ENCODE measurements around a stretch of chr2.

DNA sequence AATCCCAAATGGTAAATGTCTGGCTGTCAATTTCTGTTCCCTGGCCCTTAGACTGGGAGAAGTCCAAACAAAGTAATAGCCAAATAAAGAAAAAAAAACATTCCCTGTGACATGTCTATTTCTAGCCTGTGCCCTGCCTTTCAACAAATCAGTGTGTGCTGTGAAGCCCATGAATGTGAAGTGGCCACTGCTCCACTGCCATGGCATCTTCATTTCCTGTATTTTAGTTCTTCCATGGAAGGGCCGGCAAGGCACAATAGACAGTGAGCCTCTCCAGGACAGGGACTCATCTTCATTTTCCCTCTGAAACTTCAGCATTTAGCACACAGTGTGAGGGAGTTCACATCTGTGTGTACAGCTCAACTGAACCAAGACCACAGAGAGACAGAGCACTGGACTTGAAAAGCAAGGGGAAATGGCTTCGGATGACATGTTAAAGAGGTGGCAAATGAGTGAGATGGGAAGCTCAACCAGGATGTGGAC, 140.0 kb downstream of the ANTXR1 start:
- PRO-cap: no peak
- RAMPAGE, long total RNA: no peak

DNA sequence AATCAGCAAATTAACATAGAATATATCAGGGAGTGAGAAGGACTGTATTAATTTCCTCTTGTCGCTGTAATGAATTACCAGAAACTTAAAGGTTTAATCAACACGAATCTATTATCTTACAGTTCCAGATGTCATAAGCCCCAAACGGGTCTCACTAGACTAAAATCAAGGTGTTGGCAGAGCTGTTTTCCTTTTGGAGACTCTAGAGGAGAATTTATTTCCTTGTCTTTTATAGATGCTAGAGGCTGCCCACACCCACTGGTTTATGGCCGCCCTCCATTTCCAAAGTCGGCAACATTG, 179.1 kb downstream of the ANTXR1 start:
- PRO-cap: no peak
- RAMPAGE, long total RNA: no peak

DNA sequence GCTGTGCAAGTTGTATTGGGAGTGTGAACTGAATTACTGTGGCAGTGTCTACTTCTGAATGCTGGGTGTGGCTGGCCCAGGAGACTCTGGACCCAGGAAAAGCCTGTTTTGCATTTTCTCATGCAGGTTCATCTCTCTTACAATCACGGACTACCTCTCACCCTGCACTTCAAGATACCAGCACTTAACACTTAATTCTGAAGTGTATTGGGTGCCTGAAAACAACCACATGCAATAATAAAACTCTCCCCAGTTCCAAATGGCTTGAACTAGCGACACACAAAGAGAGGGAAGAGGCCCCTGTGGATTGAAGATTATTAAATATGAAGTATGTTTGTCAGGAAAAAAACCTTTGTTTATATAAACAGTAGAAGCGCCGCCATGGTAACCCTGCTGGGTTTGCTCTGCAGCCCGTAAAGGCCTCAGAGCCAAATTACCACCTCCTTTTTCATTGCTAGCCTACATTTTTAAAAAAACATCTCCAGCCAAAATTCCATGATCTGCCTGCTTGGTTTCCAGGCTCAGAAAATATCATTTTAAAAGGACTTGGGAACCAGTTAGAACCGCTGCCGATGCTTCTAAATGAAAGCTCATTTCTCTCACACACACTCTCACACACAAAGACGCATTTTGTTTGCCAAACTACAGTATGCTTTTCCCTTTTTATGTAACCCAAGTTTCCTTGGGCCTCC, 77.4 kb downstream of the GFPT1 start:
- PRO-cap: no peak
- RAMPAGE, long total RNA: no peak

DNA sequence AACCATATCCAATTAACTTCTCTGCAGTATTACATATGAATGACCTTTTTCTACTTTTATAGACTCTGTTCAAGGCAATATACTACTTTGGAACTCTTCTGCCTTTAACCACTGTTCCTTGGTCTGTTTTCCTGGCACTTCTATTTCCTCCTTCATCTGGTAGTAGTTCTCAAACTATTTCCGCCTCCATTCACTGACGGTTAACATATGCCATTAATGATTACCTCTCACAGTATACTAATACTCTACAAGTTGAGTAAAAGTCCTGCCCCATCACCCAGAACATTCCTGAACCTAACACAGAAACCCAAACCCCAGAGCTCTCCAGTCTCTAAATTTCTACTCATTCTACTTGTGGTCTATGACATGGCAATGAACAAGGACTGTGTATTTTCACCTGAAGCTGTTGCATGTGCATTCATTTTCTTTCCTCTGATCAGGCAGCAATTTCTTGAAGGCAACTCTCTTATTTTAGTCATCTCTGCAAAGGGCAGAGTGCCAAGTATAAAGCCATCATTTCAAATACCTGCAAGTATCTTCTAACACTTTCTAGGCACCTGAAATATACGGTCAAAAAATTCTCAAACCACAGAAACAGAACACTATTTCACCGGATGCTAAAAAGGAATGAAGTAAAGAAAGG, 4.4 kb downstream of the GFPT1 start:
- PRO-cap: no peak
- RAMPAGE, long total RNA: no peak

GRCh38 chr2:69585900-69586333, 57.6 kb downstream of the AAK1 start:
- PRO-cap: no peak
- RAMPAGE, long total RNA: no peak

DNA sequence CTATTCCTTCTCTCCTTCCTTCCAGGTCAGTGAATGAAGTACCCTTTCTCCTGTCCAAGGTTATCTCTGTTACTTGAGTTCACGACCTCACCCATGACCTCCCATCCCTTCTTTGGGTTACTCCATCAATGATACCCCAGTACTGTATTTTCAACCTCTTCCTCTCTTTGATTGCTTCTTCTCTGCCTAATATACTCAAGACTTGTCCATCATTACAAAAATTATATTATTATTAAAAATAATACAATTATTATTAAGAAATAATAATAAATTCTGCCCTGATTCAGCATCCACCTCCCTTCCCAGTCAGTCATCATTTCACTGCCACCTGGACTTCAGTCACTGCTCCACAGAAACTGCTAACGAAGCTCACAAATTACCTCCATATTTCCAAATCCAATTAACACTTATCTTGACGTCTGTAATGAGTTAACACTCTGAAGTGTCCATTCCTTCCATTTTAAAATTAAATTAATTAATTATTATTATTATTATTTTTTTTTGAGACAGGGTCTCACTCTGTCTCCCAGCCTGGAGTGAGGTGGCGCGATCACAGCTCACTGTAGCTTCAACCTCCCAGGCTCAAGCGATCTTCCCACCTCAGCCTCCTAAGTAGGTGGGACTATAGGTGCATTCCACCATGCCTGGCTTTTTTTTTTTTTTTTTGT, 17.4 kb downstream of the AAK1 start:
- PRO-cap: no peak
- RAMPAGE, long total RNA: no peak

- PRO-cap: unidirectional peak, minus-strand start at chr2:69645318
- RAMPAGE, long total RNA: no peak
These were observed 1.6 kb upstream of the AAK1 start for GRCh38 chr2:69644972-69645651.

GRCh38 chr2:69744544-69745018, 2.6 kb downstream of the ANXA4 start:
- PRO-cap: no peak
- RAMPAGE, long total RNA: no peak

GRCh38 chr2:69790188-69790822, 39.2 kb upstream of the GMCL1 start:
- PRO-cap: no peak
- RAMPAGE, long total RNA: no peak

DNA sequence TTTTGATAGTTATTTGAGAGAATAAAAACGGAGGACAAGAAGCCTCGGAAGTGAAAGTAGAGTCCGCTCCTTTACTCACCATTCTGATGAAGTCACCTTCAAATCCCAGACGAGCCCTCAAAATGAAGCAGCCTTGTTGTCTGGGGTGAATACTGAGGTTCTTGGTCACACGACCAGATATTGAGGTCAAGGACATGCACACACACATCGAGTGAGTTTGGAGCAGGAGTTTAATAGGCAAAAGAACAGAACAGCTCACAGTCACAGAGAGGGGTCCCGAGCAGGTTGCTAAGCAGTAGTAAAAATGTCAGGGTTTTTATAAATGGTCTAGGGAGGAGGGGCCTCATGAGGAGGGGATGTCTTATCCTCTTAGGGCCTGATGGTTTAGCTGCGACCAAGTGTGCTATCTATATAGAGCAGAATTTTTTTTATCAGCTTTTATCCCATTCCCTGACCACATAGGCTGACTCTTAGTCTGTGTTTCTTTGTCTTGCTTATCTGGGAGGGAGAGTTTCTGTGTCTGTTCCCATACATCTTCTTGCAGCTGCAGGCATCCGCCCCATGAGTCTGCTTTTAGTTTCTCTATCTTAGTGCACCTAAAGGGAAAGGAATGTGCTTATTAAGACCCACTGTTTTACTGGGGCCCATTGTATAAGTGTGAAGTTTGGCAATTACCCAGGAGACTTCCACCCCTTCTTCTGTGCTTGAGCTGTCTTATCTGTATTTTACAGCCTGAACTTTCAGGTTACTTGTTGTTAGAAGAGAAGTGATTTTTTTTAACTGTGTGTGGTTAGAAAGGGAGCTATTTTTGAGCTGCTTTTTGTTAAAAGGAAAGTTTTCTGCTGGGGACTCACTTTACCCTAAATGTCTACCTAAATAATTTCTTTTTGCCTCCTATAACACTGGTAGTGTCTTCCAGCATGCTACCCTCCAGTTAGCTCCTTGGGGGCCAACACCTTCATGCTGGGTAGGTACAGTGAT, 30.5 kb upstream of the GMCL1 start:
- PRO-cap: bidirectional peak, plus-strand start at position 176 of the sequence, minus-strand start at position 85 of the sequence
- RAMPAGE, long total RNA: no peak

- PRO-cap: no peak
- RAMPAGE, long total RNA: no peak
These were observed 1.2 kb downstream of the SNRNP27 start for GRCh38 chr2:69894958-69895331.

DNA sequence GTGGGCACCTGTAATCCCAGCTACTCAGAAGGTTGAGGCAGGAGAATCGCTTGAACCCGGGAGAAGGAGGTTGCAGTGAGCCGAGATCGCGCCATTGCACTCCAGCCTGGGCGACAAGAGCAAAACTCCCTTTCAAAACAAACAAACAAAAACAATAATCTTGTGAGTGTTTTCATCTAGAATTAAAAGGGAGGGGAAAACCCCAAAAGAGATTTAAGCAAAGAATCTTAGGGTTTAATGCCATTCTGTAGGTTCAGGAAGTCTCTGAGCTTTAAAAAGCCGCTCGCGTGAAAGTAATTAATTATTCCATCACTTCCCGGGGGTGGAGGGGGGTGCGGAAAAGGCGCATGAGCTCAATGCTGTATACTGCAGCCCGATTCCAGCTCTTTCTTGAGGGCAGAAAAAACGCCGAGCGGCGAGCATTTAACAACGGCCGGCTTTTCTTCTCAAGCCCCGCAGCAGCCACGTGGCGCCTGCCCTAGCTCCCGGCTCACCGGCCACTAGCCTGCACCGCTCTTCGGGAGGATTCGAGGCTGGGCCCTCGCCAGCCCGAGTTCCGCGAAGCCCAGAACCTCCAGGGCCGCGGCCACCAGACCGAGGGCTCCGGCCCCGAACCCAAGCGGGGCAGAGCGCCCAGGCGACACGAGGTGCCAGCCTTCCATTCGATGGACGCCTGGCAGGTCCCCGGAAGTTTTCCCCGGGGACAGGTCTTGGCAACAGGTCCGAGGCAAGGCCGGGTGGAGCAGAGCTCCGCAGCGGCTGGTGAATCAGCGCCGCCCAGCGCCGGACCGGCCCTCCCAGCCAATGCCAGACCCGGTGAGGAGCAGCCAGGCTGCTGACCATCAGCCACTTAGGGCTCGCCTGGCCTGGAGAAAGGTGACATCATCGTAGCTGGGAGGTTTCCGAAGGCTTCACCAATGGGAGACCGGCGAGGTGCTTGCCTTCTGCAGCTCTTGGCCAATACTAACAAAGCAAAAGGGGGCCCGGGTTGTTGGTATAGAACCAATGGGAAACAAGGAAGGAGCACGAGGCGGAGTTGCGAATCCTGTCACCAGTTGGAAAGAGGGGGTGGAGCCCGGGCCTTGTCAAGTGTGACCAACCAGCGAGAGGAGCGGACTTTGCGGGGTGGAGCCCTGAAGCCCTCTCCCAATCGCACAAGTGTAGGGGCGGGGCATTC, 699 bp upstream of the MXD1 start:
- PRO-cap: bidirectional peak, plus-strand start at position 339 of the sequence, minus-strand start at position 392 of the sequence; unidirectional peak, minus-strand start at position 492 of the sequence; bidirectional peak, plus-strand start outside the sequence, minus-strand start at position 806 of the sequence
- RAMPAGE, long total RNA: no peak

DNA sequence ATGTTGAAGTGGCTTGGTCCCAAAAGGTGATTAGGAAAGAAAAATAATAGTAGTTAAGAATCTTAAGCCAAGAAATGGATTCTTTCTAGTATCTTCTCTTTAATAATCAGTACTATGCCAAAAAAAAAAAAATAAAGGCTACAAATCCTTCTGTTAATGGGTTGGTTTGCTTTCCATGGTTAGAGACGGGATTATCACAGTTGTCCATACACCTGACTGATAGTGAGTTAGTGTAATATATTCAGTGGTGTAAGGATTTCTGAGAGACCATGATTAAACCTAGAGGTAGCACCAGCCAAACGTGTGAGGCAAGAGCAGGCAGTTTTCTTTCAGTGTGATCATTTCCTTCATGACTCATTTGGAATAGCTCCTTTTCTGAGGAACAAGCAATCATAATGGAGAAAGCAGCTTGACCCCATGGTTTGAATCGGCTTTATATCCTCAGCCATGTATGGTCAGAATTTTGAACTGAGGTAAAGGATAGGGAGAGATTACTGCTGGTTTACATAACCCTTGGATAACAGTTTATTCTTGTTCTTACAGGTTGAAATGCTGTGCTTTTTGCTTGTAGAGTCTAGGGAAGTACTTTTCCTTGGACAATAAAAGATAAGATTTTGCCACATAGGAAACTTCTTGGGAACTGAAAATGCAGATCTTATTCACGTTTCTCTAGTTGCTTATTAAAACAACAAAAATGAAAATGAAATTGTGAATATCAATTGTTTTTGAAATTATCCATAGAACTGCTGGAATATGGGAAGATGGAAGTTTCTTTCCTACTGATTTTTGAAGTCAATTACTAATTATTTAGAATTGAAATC, 3.0 kb downstream of the MXD1 start:
- PRO-cap: bidirectional peak, plus-strand start at position 389 of the sequence, minus-strand start at position 303 of the sequence
- RAMPAGE, long total RNA: no peak

GRCh38 chr2:69946540-69947266, 14.7 kb downstream of the ASPRV1 start:
- PRO-cap: no peak
- RAMPAGE, long total RNA: no peak

DNA sequence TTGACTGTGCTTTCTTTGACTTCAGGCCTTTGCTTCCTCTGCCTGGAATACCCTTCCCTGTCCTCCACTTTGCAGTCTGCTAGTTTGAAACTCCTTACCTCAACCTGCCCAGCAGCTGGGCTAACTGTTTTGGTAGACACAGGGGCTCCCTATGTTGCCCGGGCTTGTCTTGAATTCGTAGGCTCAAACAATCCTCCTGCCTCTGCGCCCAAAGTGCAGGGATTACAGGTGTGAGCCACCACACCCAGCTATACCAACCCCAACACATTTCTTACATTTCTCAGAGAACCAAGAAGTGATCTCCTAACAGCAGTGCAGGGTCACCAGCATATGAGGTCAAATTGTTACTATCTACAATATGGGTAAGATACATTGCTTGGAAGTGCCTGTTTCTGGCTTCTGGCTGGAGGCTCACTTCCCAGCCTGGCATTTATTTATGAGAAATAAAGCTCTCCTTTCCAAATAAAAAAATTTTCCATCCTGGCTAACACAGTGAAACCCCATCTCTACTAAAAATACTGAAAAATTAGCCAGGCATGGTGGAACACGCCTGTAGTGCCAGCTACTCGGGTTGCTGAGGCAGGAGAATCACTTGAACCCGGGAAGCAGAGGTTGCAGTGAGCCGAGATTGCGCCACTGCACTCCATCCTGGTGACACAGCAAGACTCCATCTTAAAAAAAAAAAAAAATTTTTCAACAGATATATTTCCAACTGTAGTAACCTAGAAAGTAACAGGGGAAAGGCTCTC, 6.3 kb upstream of the PCBP1 start:
- PRO-cap: no peak
- RAMPAGE, long total RNA: no peak

DNA sequence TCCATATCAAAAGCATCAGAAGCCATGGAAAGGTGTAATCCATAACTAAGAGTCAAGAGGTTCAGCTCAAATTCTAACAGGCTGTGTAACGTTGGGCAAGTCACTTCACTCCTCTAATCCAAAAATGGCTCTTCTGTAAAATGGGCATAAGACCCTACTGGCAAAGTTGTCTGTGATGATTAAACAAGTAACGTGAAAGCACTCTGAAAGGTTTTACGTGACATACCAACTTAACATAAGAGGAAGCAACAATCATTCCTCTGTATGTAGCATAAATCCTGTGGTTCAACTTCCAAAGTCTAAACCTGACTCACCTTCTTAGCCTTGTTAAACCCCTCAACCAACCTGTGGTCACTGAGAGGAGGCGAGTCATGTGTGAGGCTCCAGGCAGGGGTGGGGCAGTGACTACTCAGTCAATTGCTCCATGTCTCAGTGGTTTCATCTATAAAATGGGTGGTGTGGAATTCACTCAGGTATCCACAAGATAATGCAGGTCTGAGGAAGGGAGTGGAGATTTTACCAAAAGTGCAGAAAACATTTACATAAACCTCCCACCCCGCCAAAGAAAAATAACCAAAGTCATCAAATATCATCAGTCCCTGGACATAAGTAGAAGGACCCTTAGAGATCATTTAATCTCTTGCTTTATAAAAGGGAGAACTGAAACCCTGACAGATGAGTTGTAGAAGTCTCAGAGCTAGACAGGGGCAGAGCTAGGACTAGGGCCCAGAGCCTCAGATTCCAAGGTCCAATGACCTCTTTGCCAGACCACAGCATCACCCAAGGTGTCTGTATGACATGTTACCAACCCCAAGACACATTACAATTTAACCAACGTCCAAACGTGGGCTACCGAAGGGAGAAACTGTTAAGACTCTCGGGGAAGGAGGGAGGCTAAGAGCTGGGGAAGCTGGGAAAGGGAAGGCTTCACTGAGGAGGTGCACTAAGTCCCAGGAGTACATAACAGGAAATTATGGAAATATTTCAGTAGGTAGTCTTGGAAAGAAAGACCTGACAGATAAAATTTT, 3.8 kb upstream of the PCBP1 start:
- PRO-cap: no peak
- RAMPAGE, long total RNA: no peak

- PRO-cap: no peak
- RAMPAGE, long total RNA: no peak
These were observed 1.2 kb downstream of the TIA1 start for GRCh38 chr2:70247065-70247726.

- PRO-cap: no peak
- RAMPAGE, long total RNA: no peak
These were observed 50.6 kb downstream of the ADD2 start for GRCh38 chr2:70717314-70717893.

GRCh38 chr2:70851761-70852127, 16.1 kb upstream of the CD207 start:
- PRO-cap: no peak
- RAMPAGE, long total RNA: no peak

GRCh38 chr2:70871673-70872300, 28.6 kb upstream of the VAX2 start:
- PRO-cap: no peak
- RAMPAGE, long total RNA: no peak